Mesenchymal stem cell of the bone marrow (primary cell): ENCODE results near the genes CAPN11, MYMX and SLC29A1.

- CAGE, long polyA plus RNA = no peak
These were observed 92.2 kb downstream of the MRPL14 start for GRCh38 chr6:44035162-44035425.

DNA sequence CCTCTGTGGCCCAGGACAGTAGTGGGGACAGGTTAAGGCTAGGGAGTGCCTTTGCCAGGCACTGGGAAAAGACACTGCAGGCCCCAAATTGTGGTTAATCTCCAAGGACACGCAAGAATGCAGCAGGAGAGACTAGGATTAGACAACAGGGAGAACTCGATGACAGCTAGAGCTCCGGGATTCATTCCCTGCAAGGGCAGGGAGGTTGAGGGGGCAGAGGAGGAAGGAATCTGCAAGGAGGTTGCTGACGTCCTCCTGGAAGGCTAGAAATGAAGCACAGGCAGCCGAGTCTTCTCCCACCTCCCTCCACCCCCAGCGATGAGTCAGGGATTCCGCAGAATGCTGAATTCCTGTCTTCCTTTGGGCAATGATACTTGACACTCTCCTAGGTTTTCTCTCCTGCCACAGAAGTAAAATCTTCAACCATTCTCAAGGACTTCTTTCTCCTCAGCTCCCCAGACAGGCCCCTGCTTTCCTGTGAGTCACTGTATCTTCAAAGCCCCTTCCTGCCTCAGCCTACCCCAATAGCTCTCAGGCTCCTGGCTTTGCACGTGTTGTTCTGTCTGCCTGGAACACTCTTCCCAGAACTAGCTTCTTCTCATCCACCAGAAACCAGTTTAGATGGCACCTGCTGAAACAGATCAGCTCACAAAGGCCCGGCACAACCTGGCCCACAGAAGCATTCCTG is 85.7 kb downstream of the MRPL14 start:
- CAGE, long polyA plus RNA = no peak

DNA sequence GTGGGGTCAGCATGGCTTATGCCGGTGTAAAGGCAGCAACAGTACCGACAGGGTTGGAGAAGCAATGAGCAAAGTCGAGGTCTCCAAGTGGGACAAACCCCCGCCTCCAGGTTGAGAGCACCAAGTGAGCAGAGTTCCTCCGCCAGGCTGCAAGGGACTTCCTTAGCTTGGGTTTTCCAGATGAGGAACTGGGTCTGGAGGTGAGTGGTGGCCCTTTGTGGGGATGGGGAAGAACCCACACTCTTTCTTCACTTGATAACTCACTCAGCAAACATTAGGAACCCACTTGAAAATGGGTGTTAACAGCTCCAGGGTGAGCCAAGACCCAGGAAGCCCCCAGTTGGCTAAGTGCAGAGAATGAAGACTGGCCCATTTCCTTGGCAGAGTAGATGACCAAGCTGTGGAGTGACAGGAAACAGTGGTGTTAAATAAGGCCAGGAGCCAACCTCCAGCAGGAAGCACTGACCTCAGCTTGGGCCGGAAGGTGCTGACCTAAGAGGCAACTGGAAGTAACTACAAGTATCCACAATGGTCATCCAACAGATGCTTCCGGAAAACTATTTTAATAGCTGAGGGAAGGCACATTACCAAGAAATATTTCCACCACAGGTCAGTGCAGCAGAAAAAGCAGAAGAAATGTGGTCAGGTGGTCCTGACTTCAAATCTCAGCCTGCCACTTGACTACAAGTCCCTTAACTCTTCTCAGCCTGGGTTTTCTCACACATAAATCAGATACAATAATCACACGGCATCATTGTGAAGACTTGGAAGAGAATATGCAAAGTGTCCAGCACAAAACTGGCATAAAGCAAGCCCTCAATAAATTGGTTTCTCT is 22.7 kb downstream of the MRPL14 start:
- CAGE, long polyA plus RNA = no peak

DNA sequence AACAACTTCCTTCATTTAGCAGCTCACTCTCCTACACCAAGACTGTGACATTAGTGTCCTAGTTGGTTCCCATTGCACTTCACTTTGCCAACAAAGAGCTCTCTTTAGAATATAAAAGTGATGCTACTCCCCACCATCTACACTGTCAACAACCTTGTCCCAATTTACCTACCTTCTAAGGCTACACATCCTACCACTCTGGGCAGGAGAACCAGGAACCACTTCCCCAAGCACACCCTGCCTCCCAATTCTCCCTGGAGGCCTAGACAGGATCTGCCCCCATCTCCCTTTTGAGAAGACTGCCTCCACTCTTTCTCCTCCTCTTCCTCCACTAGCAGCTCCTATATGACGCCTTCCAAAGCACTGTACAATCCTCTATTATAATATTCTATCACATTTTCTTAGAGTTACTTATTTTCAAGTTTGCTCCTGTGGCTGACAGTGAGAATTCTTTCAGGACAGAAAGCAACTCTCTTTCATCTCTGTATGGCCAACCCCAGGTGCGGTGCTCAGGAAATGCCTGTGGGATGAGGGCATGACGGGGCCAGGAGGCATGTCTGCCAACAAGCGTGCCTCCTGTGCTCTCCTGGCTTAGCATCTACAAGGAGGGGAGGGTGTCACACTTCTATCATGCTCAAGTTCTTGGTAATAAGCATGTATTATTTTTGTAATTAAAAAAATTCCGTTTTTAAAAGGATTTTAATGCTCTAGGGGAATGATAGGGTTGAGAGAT is 11.6 kb downstream of the MRPL14 start:
- CAGE, long polyA plus RNA = no peak

DNA sequence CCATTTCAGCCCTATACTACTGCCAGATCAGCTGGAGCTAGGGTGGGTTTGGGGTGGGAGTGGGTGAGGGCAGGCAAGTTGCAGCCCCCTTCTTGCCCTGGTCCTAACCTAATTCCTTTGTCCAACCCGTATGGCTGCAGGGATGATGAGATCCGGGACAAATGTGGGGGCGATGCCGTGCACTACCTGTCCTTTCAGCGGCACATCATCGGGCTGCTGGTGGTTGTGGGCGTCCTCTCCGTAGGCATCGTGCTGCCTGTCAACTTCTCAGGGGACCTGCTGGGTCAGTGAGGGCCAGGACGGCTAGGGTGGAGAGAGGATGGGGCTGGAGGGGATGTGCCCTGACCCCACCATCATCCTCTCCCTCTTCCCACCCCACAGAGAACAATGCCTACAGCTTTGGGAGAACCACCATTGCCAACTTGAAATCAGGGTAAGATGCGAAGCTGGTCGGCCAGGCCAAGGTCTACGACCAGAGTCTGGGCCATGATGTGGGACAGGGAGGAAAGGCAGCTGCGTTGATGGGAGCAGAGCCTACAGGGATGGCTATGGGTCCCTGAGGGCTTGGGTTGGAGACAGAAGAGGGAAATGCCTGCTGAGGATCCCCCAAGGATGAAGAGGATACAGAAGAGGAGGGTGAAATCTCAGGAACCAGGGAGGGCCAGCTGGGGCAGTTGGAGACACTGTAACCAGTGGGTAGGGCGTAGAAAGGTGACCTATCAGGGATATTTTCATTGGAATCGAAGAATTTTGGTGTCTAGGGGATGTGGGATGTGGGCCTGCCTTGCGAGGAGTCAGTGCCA is 12.2 kb downstream of the TMEM63B start:
- CAGE, long polyA plus RNA = no peak

GRCh38 chr6:44158600-44158913 is at the start of gene CAPN11:
TSS of gene CAPN11 (plus strand) at chr6:44158820.
- CAGE, long polyA plus RNA = no peak

DNA sequence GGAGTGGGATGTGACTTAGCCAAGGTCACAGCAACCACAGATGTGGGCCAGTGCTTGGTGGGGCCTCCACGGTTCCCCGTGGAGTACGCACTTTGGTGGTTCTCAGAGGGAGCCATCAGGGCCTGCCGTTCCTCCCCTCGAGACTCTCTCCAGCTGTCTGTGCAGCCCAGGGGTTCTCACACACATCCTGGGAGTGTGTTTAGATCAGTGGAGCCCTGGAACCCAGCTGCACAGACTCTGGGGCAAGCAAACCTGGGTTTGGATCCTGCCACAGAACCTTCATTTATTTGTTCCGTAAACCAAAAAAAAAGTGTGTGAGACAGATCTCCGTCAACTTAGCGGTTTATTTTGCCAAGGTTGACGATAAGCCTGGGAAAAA is 13.7 kb upstream of the MYMX start:
- CAGE, long polyA plus RNA = no peak

DNA sequence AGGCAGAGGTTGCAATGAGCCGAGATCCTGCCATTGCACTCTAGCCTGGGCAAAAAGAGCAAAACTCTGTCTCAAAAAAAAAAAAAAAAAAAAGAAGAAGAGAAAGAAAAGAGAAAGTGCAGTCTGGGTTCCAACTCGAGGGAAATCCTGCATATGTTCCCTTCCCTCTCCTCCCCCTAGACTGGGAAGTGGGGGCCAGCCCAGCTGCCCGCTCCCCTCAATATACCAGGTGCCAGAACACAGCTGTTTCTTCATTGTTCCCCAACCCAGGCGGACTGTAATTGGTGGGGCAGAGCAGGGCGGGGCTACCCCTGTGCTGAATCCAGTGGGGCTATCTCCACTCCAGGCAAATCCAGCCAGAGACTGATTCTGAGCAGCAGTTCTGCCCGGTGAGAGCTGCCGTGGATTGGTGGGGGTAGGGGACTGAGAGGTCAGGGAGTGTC is at the start of gene MYMX:
Gene MYMX, plus strand, starts transcription at position 347 of the 443 bp plus-strand sequence.
- CAGE, long polyA plus RNA = no peak

- CAGE, long polyA plus RNA = no peak
These were observed 783 bp upstream of the SLC29A1 start for GRCh38 chr6:44222479-44223144.

DNA sequence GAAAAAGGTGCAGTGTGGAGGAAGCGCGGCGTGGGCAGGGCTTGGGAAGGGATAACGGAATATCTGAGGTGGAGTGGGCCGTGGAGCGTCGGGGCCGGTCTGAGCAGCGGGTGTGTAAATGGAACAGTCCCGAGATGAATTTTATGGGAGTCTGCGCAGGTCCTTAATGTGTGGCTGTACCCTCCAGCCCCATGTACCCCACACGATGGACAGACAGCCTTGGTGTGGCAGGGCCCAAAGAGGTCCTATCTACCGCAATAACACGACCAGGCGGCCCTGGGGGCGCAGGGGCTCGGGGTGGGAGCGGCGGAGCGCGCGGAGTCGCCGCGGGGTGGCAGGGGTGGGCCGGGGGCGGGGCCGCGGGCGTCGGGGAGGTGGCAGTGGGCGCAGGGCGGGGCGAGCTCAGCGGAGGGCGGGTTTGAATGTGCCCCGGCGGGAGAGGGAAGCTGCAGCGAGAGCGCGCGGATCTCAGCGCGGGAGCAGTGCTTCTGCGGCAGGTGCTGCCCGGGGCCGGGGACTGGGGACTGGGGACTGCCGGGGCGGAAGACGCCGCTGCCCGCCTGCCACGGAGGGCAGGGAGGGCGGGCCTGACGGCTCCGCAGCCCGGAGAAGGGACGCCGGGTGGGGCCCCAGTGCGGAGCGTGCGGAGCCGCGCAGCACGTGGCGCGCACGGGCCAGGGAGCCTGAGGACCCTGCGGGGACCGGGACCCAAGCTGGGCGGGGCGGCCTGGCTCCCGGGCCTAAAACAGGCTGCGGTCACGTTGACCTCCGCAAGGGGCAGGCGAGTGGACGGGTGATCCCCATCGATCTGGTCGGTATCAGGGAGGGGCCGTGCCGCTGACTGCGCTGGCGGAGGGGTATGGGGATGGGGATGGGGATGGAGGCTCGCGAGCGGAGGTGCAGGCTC is at the start of gene SLC29A1:
Gene SLC29A1, plus strand, starts transcription at position 451 of the 907 bp plus-strand sequence.
- CAGE, long polyA plus RNA = no peak

- CAGE, long polyA plus RNA = no peak
These were observed 11.3 kb downstream of the SLC29A1 start for GRCh38 chr6:44234672-44235206.

DNA sequence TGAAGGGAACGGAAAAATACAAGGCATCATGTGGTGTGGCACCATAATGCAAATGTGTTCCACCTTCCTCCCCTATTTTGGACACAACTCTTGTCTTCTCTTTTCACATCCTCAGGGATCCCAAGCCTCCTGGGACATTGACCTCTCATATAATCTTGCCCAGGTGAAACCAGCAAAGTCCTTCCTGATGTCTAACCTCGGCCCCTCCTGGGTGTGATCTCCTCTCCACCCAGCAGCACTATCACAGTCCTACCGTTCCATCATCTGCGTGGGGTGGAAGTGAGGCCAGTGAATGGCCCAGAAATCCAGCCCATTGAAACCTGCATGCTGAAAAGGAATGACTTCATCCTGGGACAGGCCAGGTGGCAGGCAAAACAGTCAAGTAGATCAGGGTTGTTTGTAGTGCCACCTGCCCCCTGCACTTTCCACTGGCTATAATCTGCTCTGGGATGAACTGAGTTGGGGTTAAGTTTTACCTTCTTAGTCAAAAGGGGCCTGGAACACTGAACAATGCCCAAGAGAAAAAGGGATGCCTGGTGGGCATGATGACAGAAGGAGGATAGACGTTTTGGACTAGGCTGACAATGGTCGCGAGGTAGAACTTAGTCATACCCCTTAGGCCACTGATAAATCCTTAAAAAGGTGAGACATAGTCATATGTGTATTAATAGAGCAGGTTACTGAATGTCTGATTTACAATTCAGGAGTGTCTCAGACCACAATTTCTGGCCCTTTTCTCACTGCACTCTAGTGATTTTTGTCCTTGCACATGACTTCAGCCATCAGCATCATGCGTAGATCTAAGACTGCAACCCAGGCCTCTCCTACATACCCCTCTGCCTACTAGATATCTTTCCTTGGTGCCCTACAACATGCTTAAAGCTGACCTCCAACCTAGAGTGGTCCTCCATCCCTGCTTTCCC is 8.1 kb upstream of the HSP90AB1 start:
- CAGE, long polyA plus RNA = no peak

DNA sequence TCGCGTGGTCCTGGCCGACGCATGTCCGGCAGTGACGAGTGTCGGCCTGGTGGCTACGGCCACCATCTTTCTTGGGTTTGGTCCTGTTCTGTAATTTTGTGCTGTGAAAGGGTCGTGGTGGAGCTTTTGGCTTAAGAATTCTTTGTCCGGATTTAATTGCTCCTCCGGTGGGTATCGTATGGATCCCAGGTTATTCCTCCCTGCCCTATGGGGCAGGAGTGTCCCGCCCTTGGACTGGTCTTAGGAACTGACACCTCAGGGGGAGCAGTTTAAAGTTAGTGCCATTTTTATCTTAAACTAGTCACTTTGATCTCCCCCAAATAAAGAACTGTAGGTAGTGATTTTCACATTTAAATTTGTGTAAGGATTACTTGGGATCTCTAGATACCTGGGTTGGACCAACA is 1.0 kb downstream of the HSP90AB1 start:
- CAGE, long polyA plus RNA = no peak

- CAGE, long polyA plus RNA = no peak
These were observed 8.7 kb downstream of the CDC5L start for GRCh38 chr6:44396275-44396474.

GRCh38 chr6:44396795-44397287 is 9.3 kb downstream of the CDC5L start:
- CAGE, long polyA plus RNA = no peak

GRCh38 chr6:44932322-44933638 is 395.4 kb upstream of the RUNX2 start:
- CAGE, long polyA plus RNA = no peak

- CAGE, long polyA plus RNA = no peak
These were observed 351.0 kb upstream of the RUNX2 start for GRCh38 chr6:44977059-44977532.

- CAGE, long polyA plus RNA = no peak
These were observed 17.6 kb upstream of the RUNX2 start for GRCh38 chr6:45310242-45311158.

GRCh38 chr6:45422798-45423177 is 45.1 kb upstream of the SUPT3H start:
- CAGE, long polyA plus RNA = no peak

- CAGE, long polyA plus RNA = no peak
These were observed 127.3 kb upstream of the SUPT3H start for GRCh38 chr6:45504938-45505493.